Gallbladder (tissue), 1 donor: ENCODE results near the genes TP73 and HES3.

- PRO-cap: no peak
Observed at GRCh38 chr1:3089294-3089962, 20.4 kb downstream of the PRDM16 start.

GRCh38 chr1:3188620-3188980 lies 119.6 kb downstream of the PRDM16 start:
- PRO-cap: no peak

GRCh38 chr1:3240553-3241519 lies 171.8 kb downstream of the PRDM16 start:
- PRO-cap: no peak

DNA sequence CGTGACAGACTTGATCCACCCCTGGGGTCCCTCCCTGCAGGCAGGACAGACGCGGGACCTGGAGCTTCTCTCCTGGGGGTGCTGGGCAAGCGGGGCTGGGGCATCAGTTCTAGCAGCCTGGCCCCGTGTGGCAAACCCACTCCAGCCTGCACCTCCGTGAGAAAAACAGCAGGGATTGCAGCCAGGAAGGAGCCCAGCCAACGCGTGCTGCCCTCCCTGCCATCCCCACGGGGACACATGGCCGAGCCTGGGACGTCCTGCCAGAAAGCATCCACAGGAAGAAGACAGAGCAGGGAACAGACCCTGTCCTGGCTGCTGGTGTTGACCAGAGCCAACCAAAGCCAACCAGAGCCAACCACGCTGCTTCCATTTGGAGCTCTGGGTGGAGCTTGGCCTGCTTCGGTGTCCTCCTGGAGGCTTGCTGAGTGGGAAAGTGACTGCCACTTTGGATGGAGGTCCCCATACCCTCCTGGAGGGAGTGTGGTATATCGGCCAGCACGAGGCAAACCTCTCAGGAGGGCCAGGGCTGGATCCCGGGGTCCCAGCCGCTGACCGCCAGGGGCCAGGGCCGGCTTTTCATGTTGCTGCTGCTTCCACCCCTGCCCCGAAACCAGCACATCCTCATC lies 80.8 kb upstream of the ARHGEF16 start:
- PRO-cap: no peak

DNA sequence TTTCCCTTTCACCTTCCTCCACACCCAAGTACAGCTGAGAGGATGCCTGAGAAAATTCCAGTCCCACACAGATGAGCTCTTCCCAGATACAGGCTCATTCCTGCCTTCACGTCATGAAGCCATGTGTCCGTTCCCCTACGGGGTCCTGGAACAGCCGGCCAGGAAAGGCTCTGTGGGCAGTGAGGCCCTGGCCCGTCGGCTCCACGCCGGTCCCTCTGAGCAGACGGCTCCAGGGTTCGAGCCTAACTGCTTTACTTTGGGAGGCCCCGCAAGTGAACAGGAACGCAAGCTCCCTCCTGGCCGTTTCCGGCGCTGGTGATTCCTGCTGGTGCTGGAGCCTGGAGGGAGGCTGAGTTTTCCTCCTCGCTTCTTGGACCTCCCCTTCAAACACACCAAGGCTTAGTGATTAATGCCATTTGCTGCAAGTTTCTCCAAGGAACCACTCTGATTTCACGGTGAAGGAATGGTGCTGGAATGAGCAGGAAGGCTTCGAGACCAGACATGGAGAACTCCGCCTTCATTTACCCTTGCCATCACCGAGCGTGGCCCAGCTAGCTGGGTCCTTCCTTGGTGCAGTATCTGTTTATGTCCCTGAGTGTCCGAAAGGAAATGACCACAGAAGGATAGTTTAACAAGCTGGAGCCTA lies 57.0 kb upstream of the ARHGEF16 start:
- PRO-cap: no peak

GRCh38 chr1:3456566-3457215 lies 2.2 kb downstream of the ARHGEF16 start:
- PRO-cap: bidirectional peak, plus-strand start at chr1:3457025, minus-strand start at chr1:3456847

DNA sequence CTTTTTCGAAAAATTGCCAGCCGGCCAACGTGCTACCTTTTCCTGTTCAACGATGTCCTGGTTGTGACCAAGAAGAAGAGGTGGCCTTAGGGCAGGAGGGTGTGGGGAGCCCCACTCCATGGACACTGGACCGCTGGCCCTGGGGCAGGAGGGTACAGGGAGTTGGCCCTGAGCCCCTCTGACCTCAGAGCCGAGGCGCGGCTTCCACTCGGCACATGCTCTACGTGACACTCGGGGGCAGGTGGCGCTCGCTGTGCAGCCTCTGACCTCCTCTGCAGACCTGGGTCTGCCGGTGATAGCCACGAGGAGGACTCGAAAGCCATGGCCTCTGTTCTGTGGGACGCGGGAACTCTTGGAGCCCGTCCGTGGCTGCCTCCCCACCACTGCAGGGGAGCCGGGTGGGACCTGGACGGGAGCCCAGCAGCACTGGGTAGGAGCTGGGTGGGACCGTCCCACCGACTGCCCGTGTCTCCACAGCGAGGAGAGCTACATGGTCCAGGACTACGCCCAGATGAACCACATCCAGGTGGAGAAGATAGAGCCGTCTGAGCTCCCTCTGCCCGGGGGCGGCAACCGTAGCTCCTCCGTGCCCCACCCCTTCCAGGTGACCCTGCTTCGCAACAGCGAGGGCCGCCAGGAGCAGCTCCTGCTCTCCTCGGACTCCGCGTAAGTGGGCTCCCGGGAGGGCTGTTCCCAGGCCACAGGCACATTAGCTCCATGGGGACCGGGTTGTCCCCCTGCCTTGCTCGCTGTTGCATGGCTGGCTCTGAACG lies 23.7 kb downstream of the ARHGEF16 start:
- PRO-cap: no peak

GRCh38 chr1:3652002-3653272 lies at the start of gene TP73:
Gene TP73, plus strand, starts transcription at chr1:3652516.
- PRO-cap: unidirectional peak, plus-strand start at chr1:3652999

GRCh38 chr1:3674709-3675151 lies 22.4 kb downstream of the TP73 start:
- PRO-cap: no peak

- PRO-cap: no peak
Observed at GRCh38 chr1:3773090-3773863, 728 bp downstream of the SMIM1 start.

GRCh38 chr1:4369999-4370371 lies 284.4 kb upstream of the AJAP1 start:
- PRO-cap: no peak

GRCh38 chr1:4710935-4711415 lies 56.6 kb downstream of the AJAP1 start:
- PRO-cap: no peak

GRCh38 chr1:4758636-4758986 lies 104.2 kb downstream of the AJAP1 start:
- PRO-cap: no peak

DNA sequence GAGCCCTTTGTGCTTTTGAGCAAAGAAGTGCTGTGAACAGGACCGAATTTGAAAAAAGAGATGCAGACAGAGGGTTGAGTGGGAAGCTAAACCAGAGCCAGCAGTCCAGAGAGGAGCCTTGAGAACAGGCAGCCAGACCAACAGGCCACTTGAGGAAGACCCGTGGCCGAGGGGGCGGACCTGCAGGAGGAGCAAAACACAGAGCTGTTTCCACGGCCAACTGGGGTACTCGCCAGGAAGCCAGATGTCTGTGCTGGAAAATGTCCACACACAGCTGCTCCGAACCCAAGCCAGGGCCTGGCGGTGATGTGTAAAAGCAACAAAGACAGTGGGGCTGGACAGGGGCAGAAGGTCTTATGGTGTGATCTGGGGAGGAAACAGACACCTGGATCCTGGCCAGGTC lies 147.1 kb downstream of the AJAP1 start:
- PRO-cap: no peak

- PRO-cap: no peak
Observed at GRCh38 chr1:5966837-5967755, 25.1 kb downstream of the NPHP4 start.

DNA sequence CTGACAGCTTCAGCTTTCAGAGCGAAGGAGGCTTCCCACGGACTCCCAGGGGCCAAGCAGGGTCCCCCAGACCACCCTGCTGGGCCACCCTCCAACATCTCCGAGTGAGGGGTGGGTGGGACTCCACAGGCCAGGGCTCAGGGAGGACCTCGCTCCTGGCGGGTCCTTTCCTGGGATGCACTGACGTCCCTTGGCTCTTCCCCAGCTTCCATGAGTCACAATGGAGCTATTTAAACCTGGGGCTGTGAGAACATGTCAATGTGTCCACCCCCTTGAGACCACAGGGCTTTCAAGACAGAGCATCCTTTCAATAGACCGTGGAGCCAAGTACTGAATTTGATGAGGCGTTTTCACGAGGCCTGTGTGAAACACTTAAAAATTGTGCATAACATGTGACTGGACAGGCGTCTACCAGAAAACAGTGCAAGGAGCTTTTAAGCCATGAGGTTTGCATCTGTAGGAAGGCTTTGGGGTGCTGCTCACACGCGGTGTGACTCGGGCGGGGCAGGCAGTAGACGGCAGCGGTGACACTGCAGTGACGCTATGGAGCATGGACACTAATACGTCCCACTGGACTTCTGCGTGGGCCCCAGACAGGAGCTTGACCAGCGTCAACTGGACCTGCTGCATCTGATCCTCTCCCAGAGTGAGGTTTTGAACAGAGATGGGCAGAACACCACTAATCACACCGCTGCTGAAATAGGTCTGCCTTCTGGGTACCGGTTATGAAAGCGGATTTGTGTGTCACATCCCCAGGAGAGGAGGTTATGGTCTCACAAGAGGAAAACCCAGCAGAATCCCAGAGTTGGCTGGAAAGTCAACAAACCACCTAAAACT lies 24.2 kb upstream of the NPHP4 start:
- PRO-cap: no peak

DNA sequence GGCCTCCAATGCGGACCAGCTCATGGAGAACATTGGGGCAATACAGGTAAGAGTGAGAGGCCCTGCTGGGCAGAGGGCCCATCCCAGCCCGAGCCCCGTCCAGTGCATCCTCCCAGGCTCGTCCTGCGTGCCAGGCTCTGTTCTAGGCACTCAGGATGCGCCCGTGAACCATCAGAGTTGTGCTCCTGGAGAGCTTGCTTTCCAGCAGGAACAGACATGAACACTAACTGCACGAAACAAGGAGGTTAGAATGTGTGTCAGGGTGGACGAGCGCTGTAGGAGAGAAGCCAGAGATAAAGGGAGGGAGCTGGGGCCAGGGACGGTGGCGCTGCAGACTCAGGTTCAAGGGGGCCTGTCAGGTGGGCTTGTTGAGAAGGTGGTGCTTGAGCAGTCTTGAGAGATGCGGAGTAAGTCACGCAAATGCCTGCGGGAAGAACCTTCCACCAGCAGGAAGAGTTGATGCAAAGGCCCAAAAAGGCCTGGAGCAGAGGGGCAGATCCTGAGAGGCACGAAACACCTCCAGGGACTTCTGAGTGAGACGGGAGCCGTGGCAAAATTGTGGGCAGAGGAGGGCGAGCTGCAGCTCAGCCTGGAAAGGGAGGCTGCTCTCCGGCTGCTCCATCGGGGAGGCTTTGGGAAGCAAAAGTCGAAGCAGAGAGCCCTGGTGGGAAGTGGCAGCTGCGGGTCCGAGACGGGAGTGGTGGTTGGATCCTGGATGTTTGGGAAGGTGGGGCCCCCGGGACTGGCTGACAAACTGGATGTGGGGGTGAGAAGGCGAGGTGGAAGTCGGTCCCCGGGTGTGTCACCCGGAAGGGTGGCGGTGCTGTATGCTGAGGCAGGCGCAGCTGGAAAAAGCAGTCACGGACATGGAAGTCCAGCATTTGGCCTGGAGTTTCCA lies 51.9 kb downstream of the KCNAB2 start:
- PRO-cap: no peak

GRCh38 chr1:6154213-6154675 lies 25.9 kb downstream of the CHD5 start:
- PRO-cap: no peak

DNA sequence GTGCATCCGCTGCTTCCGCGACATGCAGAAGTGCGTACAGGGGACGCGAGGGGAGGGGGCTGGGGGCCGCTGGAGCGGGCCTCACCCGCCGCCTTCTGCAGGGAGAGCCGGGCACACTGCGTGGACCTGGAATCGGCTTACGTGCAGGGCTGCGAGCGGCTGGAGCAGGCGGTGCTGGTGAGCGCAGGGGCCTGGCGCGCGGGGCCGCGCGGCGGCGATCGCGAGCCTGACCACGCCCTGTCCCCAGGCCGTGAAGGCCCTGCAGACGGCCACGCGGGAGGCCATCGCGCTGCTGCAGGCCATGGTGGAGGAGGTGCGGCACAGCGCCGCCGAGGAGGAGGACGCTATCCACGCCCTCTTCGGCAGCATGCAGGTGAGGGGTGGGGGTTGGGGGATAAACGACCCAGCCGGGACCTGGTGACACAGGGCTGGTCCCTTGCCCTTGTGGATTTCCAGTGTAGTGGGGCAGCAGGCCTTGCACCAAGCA lies 3.3 kb downstream of the RNF207 start:
- PRO-cap: no peak

GRCh38 chr1:6244074-6244328 lies at the start of gene HES3:
Gene HES3, plus strand, starts transcription at chr1:6244179.
- PRO-cap: no peak